Measurements from ENCODE around the gene NCBP2AS2.

- PRO-cap = no peak
Measured at GRCh38 chr3:196670347-196670936, 30.9 kb downstream of the NRROS start.

DNA sequence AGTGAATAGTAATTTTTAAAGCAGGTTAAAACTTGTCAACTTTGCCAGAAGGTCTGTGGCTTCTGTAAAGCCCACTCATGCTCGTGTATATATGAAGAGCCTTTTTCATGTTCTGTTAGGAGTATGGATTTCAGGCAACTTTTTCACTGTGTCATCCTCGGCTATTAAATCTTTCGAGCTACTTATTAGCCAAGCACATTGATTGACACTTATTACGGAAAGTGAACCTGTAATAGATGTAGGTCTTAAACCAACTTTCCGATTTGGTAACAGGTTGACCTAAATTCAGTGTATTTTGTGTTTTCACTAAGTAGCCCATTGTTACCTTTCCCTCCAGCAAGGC is 1.6 kb downstream of the PAK2 start:
- PRO-cap = no peak

- PRO-cap = bidirectional peak, plus-strand start at chr3:196942676, minus-strand start at chr3:196942433
Measured at GRCh38 chr3:196942625-196942733, at the start of gene NCBP2AS2. Gene NCBP2AS2, plus strand, starts transcription at chr3:196942674.

GRCh38 chr3:196942850-196943502 is 502 bp downstream of the NCBP2AS2 start:
- PRO-cap = no peak

GRCh38 chr3:196962753-196963149 is 5.9 kb downstream of the PIGZ start:
- PRO-cap = no peak

DNA sequence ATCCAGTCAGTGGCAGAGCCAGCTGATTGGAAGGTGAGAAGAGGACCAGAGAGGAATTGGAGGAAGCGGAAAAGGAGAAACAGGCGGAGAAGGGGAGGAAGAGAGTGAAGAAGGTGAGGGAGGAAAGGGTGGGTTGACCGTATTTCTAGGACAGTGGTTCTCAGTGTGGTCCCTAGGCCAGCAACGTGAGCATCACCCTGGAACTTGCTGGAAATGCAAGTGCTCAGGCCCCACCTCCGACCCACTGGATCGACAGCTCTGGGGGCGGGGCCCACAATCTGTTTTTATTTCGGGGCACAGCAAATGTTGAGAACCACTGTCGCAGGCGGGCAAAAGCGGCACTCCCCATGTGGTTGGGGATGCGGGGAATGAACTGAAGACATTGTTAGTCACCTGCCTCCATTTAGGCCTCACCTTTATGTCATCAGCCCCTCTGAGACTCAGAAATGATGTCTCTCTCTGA is 954 bp upstream of the MELTF start:
- PRO-cap = no peak

- PRO-cap = no peak
Measured at GRCh38 chr3:197168546-197168872, 129.9 kb downstream of the DLG1 start.

DNA sequence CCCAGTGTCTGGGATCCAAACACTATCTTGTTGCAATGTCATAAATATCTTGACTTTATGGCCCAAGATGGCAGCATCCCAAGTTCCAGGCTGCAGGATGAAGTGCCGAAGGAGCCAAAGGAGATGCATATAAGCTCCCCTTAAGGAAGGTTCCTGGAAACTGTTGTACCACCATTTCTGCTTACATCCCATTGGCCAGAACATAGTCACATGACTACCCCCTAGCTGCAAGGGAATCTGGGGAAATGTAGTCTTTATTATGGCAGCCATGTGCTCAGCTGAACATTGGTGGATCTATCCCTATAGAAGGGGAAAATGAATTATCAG is 54.3 kb downstream of the BDH1 start:
- PRO-cap = no peak

- PRO-cap = no peak
Measured at GRCh38 chr3:197546603-197546995, 9.2 kb downstream of the BDH1 start.

DNA sequence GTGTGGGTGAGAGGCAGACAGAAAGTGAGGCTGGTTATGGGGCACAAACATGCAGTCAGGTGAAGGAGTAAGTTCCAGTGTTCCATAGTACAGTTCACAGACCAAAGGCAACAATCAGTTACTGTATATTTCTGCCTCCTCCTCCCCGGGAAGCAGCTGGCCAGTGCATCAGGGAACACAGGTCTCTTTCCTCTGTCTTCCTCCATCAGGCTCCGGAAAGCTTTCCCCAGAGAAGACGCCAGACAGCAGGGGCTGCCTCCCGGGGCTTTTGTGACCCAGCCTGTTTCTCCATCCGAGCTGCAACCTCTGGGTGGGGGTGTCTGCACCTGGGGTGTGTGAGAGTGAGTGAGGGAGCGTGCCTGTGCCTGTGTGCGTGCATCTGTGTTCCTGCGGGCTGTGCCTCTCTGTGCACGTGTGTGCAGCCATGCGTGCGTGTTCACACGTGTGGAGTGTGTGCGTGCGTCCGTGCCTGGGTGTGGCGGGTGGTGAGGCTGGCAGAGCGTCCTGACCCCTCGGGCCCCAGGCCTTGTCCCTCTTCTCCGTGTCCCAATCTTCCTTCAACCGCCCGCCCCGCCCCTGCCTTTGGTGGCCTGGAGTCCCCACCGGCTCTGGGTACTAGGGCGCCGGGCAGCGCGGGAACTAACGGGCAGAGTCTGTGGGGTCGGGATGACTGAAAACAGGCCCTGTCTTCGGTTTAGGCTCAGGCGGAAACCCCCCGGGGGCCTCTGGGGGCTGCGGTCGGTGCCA is 72.1 kb downstream of the RUBCN start:
- PRO-cap = no peak

DNA sequence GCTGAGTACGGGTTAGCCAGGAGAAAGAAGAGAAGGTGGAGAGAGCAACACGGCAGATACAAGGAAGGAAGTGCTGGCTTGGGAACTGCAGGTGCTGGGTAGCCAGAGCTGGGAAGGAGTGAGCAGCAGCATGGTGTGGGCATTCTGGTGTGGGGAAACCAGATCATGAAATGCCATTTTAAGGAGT is 639 bp upstream of the RUBCN start:
- PRO-cap = no peak

DNA sequence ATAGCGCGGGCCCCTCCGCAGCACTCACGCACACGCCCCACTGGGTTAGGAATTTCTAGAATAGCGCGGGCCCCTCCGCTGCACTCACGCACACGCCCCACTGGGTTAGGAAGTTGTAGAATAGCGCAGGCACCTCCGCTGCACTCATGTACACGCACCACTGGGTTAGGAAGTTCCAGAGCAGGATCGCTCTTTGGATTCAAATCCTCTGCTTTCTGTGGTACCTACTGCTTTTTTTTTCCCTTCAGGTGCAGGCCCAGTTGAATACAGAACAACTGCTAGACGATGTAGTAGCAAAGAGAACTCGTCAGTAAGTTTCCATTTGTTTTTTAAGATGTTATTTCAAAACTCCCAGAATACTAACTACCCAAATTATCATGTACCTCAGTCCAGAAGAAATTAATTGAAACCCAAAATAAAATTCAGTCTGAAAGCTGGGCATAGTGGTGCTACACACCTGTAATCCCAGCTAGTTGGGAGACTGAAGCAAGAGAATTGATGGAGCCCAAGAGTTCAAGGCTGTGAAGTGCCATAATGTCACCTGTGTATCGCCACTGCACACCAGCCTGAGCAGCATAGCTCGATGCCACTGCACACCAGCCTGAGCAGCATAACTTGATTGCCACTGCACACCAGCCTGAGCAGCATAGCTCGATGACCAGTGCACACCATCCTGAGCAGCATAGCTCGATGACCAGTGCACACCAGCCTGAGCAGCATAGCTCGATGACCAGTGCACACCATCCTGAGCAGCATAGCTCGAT is 17.0 kb upstream of the LRCH3 start:
- PRO-cap = no peak

- PRO-cap = no peak
Measured at GRCh38 chr3:197848206-197848710, 57.2 kb downstream of the LRCH3 start.

DNA sequence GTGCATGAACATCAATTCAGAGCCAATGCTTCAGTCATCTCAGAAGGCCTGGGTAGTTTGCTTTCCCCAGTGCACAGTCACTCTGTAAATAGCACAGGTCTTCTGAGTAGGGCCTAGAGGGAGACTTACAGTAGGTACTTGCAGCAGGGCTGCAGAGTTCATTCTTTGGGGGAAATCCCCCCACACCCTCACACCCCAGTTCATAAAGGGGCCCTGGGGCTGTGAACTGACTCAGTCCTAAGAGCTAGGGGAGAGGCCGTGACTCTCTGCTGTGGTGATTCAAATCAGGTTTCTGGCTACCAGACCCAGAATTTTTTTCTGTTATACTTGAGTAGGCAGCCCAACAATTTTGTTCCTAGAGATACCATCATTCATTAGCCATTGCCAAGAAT is 43.4 kb upstream of the RPL35A start:
- PRO-cap = no peak

- PRO-cap = no peak
Measured at GRCh38 chr3:197953262-197954259, 3.6 kb downstream of the RPL35A start.

DNA sequence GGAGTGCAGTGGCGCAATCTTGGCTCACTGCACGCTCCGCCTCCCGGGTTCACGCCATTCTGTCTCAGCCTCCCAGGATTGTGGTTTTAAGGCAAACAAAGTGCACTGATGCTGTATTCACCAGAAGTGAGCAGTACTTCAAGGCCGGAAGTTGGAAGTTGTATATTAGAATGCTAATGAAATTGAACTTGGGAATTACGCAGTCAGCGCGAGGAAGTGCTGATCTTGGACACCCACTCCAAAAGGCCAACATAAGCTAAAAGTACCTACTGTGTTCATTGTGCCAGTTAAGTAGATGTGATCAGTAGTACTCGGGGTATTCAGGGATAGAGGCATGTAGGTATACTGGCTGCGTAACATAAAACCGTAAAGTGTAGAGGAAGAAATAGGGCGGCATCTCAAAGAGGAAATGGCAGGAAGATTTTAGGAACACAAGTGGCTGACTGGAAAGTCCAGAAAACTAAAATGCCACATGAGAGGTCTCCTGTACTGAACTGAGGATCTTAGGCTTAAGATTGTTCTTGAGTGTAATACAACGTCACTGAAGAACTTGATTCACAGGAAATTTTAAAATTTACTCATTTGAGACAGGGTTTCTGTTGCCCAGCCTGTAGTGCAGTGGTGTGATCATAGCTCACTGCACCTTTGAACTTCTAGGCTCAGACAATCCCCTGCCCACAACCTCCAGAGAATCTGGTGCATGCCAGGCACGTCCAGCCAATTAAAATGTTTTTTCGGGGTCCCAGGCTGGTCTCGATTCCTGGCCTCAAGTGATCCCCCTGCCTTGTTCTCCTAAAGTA is 2.1 kb downstream of the IQCG start:
- PRO-cap = no peak

DNA sequence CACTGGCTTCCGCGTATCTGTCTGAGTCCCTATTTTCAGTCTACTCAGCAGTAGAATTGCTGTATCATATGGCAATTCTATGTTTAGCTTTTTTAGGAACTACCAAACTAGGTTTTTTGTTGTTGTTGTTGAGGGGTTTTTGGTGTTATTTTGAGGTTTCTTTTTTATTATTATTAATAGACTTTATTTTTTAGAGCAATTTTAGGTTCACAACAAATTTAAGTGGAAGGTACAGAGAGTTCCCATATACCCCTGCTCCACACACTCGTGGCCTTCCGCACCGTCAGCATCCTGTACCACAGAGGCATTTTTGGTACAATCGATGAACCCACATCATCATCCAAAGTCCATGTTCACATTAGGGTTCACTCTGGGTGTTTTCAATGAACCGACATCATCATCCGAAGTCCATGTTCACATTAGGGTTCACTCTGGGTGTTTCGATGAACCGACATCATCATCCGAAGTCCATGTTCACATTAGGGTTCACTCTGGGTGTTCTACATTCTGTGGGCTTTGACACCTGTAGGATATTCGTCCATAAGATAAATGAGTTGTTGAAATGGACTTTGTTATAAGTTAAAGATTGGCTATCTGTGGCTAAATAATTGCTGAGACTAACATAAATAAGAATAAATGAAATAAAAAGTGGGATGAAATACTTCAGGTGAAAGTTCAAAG is 67.9 kb downstream of the LMLN start:
- PRO-cap = no peak